Retinal pigment epithelial cell (primary cell): ENCODE measurements around a stretch of chr18.

DNA sequence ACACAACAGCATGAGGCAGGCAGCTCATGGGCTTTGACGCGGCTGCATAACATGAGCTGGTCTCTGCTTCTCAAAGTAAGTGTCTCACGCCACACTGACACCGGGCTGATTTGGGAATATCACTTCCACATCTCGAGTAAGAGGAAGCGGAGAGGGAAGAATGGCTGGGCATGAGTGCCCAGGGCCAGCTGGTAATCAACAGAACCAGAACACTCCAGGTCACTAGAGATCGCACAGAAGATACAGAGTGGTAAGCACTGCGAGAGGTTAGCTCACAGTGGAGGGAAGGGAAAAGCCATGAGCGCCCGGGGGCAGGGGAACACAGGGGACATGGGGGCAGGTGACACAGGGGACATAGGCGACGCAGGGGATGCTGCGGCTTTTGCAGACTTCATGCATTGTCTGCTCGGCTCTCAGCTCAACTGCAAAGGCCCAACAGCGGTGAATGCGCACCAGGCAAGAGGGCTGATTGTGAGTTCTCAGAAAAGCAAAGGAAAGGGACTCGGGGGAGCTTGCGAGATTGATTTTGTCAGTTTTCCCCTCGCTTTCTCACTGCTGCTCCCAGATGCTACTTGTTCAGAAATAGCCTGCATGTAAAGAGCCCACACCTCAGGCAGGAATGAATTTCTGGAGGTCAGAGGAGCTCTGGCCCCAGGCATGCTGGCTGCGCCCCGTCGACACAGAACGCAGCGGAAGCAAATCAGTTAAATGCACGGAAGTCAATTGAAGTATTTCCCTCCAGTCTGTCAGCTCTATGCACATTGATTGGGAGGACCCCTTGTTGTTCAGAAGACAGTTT, 141.3 kb downstream of the MBP start:
- RRBS: no CpG with 5 or more reads among the region's 25 CpGs

DNA sequence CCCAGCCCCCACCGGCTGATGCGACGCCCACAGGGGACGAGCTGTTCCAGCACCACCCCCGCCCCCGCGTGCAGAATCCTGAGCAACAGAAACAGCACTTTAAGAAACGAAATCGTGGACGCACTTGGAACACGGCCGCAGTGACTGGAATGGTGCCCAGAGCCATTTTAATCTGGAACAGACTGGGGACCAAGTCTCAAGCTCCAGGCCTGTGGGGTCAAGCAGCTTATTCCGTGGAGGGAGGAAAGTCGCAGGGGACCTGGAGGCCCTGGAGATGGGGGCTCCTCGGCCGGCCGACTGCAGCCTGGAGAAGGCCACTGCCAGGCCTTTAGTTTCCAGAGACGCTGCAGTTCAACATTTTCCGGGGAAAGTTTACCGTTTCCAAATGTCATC, 74.1 kb downstream of the MBP start:
- RRBS: 55% methylated on average over 4 of the region's 20 CpGs

DNA sequence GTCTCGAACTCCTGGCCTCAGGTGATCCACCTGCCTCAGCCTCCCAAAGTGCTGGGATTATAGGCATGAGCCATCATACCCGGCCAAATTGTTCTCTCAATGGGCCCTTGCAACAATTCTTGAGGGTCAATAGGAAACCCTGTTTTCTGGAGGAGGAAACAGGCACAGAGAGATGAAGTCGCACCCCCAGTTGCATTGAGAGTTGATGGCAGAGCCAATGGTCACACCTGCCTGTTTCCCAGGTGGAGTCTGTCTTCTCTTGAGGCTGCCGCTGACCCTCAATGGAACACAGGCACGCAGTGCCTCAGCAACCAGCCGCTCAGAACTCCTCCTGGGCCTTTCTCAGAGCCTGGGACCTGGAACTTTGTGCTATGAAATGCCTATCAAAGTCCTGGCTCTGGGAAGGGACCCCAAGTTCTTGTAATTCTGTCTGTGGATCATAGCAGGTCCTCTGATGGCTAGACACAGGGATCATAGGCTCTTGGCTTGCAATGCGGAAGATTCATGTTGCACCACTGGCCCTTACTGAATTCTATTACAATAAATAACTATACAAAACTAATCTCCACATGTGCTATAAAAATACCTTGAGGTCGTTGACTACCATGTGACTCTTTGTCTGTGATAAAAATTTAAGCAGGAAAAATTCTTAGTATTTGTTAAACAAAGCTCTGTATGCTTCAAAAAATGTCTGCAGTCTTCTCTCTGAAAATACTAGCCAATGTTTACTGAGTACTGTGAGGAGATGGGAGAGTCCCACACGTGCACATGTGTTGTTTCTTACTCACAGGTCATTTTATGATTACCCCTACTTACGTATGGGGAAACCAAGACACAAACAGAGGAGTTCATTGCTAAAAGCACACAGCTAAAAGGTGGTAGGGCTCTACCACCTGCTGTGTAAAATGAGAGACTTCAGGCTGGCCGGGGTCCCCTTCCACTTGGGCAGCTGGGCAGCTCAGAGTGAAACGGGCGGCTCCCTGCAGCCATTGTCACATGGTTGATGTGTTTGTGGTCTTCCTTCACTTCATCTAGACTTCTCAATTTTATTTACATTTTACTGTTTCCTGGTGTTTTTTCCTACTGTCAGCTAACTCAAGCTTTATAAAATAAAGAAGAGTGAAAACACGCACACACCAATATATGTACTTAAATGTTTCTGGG, 71.5 kb downstream of the MBP start:
- RRBS: no CpG with 5 or more reads among the region's 14 CpGs

DNA sequence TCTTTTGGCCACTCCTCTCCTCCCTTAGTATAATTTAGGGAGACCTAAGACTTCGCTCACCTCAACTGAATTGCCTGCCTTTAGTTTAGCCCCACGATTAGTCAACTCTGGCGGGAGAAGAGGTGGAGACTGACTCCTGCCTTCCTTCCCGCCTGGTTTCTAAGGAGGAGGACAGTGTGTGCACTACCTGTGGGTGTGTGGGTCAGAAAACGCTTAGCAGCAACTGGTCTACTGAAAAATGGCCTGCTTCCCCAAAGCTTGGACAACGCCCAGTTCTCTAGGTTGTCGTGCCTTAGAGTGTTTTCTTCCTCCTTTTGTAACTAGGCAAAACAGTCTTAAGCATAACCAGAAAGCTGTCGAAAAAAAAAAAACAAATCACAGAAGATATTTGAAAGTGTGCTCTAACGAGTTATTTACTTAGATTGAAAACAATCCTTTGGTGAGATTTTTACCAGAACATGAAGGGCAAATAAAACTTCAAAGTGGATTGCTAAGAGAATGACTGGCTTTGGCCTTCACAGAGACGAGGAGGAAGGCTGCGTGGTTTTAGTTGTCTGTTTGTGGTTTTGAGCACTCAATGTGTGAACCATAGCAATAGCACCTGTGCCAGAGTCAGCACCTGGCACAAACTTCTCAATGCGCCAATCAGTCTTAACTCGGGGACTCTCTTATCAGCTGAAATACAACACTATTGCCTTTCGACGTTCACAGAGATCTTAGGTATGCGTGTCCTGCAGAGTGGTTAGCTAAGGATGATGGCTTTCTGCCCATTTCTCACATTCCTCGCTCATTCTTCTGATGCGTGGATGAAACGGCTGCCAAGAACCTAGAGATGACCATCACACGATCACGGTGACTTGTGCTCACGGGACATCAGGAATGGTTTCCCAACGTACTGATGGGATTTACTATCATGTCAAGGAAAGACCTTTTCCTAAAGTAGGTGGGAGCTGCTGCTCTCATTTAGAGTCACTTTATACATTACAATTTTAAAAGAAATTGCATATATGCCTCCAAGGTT, 70.1 kb downstream of the MBP start:
- RRBS: no CpG with 5 or more reads among the region's 23 CpGs

- RRBS: no CpG with 5 or more reads among the region's 15 CpGs
These were observed 64.0 kb downstream of the MBP start for GRCh38 chr18:77068313-77069187.

DNA sequence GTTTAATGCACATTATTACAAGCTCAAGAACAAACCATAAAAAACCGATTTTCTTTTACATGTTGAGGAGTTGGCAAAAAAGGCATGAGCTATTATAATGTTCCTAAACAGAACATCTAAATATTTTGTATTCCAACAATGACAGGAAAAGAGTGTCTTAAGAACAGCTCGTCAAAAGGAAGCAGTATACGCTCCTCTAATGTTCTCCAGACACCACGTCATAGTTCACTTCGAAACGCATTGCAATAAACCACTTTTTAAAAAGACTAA, 46.0 kb downstream of the MBP start:
- RRBS: no CpG with 5 or more reads among the region's 6 CpGs

DNA sequence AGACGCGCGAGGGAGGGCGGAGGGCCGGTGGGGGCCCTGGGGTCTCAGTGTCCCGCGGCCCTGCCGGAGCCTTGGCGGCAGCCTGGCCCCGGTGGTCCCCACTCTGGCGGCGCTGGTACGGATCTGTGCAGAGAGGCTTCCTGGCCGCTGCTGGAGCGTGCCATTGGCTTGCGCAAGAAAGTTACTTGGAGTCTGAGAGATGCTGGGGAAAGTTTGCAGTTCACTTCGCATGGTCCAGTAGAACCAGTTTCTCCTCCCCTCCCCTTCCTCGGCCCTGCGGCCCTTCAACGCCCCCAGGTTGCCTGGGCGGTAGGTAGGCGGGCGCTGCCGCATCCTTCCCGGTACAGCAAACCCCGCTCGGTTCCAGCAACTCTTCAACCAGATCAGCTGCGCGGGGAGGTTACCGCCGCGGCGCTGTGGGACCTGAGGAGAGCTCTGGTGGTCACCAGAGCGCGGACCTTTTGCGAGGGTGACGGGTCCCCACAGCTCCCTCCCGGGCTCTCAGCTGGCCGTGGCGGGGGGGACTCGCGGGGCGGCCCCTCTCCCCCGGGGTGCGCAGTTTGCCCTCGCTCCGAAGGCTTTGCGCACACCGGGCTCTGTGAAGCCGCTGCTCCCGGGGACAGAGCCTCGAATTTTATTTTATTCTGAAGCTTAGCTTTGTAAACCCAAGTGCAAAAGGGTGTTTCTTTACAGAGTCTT, 1.7 kb downstream of the GALR1 start:
- RRBS: 3% methylated on average over 20 of the region's 52 CpGs

DNA sequence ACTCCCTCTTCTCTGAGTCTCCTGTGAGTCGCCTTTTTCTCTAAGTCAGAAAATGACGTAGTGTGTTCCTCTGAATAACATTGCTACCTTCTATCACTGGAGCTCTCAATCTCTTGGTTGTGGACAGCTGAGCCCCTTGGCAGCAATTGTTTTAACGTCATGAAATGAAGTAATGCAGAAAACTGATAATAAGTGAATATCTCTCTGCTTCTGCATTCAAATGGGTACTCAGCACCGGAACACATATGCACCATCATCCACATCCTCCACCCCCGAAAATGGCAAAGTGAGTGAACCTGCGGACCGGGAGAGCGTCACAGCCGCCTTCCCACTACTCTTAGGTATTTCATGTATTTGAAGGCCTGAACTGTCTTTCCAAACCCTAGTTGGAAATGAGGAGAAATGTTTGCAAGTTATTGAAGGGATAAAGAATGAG, 433.2 kb upstream of the SALL3 start:
- RRBS: 85% methylated on average over 4 of the region's 9 CpGs

DNA sequence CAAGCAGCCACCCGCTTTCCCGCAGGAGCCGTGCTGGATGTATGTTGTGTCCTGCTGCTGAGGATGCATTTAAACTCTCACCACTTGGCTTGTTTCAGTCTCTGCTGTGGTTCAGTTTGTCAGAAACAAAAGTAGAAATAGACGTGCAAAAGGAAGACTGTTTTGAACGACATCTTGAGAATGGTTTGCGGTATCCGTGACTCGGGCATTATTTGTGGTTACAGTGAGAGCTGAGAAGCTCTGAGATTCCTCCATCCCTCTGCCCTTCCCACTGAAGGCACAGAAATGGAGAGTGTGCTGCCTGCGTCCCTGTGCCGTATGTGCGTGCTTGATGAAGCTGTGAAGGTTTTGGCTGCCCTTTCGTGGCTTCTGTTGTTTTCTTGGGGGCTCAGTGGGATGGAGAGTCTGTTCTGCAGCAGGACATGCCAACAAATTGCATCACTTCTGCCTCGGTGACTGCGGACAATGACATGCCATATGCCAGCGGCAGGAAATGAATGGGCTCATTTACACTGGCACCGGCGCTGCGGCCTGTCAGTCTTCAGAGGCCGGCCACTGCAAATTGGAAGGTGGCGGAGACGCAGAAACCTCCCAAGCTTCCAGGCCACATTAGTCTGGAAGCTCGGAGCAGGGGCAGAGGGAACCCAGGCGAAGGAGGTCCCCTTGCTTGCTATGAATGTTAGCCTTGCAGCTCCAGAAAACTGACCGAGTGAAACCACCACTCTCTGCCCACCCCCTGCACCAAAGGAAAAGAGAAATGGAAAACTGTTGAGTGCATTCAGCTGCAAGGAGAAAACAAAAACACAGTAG, 417.6 kb upstream of the SALL3 start:
- RRBS: no CpG with 5 or more reads among the region's 24 CpGs

GRCh38 chr18:78643022-78643498, 336.6 kb upstream of the SALL3 start:
- RRBS: no CpG with 5 or more reads among the region's 5 CpGs

GRCh38 chr18:79062685-79063274, 6.4 kb upstream of the ATP9B start:
- RRBS: no CpG with 5 or more reads among the region's 11 CpGs

- RRBS: no CpG with 5 or more reads among the region's 5 CpGs
These were observed 78.1 kb downstream of the ATP9B start for GRCh38 chr18:79147285-79147779.

- RRBS: no CpG with 5 or more reads among the region's 51 CpGs
These were observed 7.9 kb downstream of the NFATC1 start for GRCh38 chr18:79403125-79404494.

DNA sequence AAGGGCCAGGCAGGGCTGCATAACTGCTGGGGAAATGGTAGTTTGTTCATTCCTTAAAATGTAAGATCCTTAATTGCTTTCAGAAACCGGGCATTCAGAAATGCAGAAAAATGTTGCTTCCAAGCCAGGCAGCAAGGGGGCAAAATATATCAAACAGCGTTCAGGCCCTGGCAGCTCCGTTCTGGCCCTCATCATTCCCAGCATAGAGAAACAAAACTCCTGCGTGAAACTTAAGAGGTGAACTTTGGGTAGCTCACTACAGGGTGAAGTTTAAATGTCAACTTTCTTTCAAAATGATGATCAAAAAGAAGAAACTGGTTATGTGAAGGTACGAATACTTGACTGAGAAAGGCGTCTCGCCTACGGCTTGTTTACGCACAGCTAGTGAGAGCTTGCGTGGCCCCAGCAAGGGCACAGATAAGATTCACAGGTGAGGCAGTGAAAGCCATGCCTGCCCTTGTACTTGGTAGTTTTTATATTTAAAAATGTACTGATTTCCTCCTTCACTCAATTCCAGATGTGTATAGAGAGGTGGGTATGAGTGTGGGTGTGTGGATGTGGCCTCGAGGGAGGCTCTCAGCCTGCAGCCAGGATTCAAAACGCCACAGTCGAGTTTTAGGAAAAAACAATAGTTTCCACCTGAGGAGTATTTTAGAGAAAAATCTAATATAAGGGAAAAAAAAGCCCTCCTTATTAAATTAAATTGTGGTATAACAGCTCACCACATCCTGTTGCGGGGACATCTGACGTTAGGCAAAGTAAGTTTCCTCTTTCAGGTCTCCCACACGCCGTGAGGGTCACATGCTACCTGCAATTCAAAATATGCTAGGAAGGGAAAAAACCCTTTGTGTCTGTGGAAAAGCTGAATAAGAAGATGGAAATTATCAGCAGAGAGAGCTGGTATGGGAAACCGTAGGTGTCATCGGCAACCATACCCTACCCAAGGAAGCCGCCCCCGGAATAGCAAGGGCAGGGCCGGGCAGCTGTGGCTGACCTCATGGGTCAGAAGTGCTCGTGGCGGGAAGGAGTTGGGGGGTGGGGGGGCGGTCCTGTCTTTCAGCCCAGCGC, 127.7 kb downstream of the NFATC1 start:
- RRBS: no CpG with 5 or more reads among the region's 26 CpGs

DNA sequence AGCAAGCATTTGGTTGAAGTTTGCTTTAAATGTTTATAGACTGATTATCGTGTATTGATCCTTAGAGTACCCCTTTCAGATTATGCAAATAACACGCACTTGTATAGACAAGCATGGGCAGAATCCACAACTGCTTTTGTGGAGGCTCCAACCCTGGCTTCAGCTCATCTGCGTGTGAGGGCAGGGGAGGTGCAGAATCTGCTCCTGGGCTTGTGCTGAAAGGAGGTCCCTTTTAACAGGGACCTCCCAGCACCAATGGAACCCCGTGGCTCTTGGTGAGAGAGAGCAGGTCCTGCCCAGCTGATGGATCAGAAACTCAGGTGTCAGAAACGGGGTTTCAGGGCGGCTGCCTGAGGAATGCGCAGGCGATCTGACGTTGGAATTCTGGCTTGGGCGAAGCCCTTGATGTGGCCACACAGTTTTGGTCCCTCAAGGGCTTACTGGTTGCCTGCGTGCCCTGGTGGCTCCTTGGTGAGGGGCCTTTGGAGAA, 3.7 kb downstream of the CTDP1 start:
- RRBS: no CpG with 5 or more reads among the region's 11 CpGs

GRCh38 chr18:79711662-79712210, 32.1 kb downstream of the CTDP1 start:
- RRBS: no CpG with 5 or more reads among the region's 12 CpGs

DNA sequence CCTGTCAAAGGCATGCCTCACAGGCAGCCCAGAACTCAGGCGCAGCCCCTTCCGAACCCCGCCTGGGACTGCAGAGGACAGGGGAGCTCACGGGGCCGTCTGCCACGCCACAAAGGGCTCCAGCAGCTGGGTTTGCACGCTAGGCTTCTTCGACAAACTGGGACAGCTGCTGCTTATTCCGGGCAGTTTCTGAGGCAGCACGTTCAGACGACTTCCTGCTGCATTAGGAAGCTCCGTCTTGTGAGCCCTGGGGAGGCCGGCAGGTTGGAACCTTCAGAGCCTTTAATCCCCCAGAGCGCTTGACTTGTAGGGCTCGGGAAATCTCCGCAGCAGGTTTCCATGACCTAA, 58.8 kb downstream of the KCNG2 start:
- RRBS: 2% methylated on average over 5 of the region's 16 CpGs

DNA sequence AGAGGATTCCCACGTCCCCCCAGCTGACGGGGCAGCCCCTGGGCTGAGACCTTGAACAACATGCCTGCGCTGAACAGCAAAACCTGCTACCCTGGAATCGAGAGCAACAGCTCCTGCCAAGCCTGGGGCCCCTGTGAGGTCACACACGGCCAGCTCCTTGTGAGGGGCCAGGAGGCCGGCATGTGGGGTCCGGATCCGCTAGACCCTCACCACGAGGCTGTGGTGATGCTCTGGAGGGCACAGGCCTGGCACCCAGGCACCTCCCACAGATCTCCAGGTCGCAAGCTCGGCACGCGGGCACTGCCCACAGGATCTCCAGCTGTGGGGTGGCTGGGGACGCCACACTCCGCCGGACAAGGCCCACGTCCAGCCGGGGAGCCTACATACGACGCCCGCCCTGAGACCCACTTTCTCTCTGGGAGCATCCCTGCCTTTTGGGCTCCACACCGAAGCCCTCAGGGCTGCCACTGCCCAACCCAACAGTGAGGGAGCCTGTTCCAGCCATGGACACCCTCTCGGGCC, 34.2 kb downstream of the SLC66A2 start:
- RRBS: no CpG with 5 or more reads among the region's 23 CpGs

DNA sequence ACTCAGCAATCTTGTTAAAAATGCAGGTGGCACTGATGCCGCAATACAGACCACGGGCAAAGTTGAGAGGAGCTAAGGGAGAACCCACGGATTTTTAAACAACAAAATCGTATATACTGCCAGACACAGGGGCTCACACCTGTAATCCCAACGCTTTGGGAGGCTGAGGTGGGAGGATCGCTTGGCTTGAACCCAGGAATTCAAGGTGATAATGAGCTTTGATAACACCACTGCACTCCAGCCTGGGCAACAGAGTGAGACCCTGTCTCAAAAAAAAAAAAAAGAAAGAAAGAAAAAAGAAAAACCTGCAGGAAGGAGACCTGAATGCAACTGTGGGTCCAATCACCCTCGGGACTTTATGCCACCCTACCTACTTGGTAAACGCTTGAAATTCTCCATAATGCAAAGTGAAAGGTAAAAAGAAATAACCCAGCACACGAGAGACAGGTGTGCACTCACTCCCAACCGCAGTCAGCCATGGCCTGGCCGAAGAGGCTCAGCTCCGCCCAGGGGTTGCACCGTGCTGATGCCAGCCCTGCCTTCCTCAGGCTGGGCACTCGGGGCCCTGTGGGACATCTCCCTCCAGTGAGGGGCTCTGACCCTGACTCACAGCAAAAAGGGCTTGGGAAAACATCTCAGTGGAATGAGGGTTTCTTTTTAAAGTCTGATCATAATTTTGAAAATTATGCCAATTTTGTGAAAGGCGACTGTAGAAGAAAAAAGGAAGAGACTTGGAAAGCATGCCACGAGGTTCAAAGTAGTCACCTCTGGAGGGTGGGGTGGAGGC, 13.4 kb downstream of the SLC66A2 start:
- RRBS: no CpG with 5 or more reads among the region's 16 CpGs

DNA sequence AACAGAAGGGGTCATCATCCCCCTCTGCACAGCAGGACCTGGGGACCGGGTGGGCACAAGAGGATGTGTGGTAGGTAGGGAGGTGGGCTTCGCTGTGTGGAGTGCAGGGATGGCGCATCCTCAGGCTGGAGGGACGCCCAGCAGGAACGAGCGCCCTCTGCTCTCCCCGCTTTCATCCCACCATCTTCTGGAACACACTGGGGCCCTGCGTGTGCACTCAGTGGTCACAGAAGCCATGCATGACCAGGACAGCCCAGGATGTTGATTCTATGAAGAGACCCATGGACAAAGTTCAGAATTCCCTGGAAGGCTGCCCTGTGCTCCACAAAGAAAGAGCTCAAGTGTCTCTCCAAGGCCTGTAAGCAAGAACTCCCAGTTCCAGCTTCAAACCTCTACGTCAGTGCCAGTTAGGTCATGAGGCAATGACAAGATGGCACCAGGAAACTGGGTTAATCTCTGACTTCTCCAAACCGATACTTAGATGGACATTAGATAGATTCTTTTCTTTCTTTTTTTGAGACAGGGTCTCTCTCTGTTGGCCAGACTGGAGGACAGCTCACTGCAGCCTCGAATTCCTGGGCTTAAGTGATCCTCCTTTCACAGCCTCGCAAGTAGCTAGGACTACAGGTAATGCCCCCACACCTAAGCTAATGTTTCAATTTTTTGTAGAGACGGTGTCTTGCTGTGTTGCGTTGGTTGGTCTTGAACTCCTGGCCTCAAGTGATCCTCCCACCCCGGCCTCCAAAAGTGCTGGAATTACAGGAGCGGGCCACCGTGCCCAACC, 3.4 kb downstream of the SLC66A2 start:
- RRBS: no CpG with 5 or more reads among the region's 17 CpGs